Placental pericyte (primary cell): ENCODE measurements around a stretch of chr5.

GRCh38 chr5:50968965-50969189 is 302.4 kb downstream of the PARP8 start:
- CAGE, long polyA plus RNA: no peak

GRCh38 chr5:51226146-51226914 is 156.9 kb upstream of the ISL1 start:
- CAGE, long polyA plus RNA: no peak

DNA sequence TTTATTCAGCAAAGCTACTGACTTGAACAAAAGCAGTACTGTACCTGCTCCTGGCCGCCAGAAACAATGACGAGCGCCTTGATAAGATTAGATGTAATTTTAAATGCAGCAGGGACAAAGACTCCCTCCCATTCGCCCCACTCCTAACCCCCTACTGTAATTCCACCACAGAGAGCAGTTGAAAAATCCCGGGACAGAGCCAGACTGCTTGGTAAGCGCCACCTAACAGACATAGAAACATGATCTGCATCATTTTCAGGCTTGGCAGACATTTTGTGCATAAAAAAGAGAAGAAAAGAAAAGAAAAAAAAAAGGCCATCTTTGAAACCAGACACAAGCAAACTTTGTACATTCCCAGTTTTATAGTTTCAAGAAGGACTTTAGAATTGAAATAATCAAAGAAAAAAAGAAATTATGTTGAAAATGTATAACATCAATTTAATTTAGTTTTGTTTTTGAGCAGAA is 82.0 kb downstream of the ISL1 start:
- CAGE, long polyA plus RNA: no peak

DNA sequence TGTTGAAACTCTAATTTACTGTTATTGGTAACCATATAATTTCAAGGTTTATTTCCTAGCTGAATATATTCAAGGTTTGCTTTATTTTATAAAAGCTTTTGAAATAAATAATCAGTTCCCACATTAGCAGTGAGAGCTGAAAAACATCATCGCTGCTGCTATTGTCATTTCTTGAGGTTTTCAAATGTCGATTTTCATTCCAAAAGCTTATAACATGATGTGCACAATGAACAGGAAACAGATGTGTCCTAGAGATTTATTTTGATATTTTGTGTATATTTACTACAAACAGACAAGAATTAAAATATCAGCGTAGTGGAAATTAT is 10.6 kb upstream of the ITGA1 start:
- CAGE, long polyA plus RNA: no peak

- CAGE, long polyA plus RNA: no peak
Measured at GRCh38 chr5:52834046-52834618, 46.4 kb downstream of the ITGA1 start.

GRCh38 chr5:52878701-52879104 is 91.0 kb downstream of the ITGA1 start:
- CAGE, long polyA plus RNA: no peak

GRCh38 chr5:52989701-52990679 is 838 bp downstream of the ITGA2 start:
- CAGE, long polyA plus RNA: no peak

GRCh38 chr5:53036055-53036411 is 46.9 kb downstream of the ITGA2 start:
- CAGE, long polyA plus RNA: no peak

DNA sequence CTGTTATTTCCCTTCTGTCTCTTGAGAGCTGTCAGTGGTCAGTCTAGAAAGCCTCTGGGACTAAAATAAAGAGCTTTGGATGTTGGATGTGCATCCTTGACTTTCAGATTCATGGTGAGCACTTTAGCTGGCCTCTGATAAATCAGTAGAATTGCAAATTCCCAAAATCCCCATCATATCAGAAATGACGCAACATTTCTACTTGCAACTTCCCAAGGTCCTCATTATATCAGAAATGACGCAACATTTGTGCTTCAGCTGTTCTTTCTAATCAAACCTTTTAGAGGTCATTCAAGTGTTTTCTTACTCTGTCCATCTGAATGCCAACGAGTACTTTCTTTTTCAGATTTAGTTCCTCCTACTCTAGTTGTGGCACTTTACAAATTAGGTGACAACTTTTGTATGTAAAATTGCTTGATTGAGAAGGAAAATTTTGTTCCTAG is 167.3 kb upstream of the MOCS2 start:
- CAGE, long polyA plus RNA: no peak

DNA sequence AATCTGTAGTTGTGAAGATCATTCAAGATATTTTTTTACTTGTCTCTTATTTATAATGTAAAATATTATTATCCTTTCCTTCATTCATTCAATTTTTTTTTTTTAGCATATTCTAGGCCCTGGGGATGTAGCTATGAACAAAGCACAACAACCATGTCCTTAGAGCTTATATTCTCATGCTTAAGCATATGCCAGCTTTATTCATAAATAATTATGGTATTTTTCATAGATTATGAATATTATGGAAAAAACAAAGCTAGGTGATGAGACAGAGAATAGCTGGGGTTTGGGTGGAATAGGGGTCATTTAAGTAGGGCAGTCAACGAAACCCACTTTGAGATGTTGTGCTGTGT is 55.7 kb downstream of the NDUFS4 start:
- CAGE, long polyA plus RNA: no peak

DNA sequence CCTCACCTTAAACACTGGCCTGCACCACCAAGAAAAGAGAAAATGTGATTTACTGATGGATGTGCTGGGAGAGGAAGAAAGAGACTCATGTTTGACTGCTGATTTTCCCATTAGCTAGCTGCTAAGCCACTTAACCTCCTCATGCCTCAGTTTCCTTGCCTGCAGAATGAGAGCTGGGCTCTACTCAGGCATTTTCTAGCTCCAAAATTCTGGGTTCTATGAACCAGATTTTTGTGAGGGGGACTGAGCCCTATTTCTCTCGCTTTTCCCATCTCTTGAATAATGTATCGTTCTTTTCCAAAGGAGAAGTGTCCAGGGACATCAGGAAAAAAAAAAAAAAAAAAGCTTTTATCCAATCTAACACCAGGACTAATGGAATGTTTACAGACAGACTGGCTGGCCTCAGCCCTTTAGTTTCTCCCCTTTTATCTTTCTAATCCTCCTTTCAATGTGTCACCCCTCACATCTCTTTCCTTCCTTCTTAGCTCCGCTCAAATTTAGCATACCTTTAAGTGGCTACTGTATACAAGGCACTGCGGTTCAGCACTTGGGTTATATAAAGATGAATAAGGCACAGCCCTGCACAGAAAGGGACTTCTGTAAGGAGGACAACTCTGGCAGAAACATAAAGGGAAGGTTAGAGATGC is 312.3 kb downstream of the ARL15 start:
- CAGE, long polyA plus RNA: no peak

DNA sequence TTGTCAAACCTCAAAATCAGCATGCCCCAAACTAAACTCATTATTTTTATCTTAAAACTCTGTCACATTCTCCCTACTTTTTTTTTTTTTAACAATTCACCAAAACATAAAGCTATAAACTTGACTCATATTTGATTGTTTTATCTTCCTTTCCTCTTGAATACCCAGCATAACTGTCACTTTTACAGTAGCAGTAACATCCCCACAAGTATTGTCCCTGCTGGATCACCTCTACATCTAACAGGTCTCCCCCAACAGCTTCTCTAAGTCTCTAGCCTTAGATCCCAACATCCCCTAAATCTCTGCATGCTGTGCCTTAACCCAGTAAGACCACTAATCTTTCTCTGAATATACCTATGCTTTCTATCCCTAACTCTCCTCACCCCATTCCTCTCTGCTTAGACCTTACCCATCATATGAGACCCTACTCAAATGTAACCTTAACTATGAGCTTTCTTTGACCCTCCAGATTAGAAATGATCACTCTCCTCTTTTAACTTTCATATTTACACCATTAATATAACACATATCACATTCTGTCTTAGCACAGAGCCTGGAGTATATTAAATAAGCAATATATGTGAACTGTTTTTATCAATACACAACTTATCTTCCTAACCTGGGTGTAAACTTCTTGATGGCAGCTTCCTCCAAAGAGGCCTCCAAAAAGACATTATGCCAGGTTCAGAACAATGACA is 141.9 kb downstream of the ARL15 start:
- CAGE, long polyA plus RNA: no peak

DNA sequence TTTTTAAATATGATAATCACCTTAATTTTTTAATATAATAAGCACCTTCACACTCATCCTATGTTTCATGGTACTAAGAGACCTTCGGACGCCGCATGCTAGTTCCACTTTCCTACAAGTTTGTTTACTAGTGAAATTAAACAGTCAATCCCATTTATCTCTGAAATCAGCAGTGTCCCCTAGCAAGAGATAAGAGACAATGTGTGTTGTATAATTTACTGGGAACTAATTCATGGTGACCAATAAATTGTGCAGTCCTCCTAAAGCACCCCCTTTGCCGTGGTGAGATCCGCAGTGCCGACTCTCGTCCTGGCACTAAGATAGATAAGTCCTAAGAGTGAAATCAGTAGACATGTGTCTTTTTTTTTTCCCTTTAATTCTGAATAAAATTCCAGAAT is 89.8 kb downstream of the ARL15 start:
- CAGE, long polyA plus RNA: no peak

DNA sequence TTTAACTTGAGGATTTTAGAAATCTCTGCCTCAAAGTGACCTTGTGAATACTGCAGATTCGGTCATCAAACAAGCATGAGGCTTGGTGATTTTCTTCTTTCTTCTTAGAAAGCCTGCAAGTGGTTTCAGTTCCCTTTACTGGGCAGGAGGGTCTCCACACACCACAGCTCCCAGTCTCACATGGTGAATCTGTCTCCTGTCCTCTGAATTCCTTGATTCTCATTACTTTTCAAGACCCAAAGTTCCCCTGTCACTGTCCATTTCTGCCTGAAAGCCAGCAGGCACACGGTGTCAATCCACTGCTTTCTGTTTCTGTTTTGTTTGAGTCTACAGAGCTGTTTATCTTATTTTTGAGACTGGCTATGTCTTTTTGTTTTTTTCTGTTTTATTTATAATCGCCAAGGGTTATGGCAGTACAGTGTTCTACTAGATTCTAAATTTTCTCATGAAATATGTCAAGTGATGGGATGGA is 14.2 kb downstream of the HSPB3 start:
- CAGE, long polyA plus RNA: no peak

- CAGE, long polyA plus RNA: no peak
Measured at GRCh38 chr5:54533369-54534618, 16.2 kb downstream of the SNX18 start.

- CAGE, long polyA plus RNA: no peak
Measured at GRCh38 chr5:54587286-54587760, 69.8 kb downstream of the SNX18 start.

- CAGE, long polyA plus RNA: no peak
Measured at GRCh38 chr5:54627936-54628605, 110.5 kb downstream of the SNX18 start.

DNA sequence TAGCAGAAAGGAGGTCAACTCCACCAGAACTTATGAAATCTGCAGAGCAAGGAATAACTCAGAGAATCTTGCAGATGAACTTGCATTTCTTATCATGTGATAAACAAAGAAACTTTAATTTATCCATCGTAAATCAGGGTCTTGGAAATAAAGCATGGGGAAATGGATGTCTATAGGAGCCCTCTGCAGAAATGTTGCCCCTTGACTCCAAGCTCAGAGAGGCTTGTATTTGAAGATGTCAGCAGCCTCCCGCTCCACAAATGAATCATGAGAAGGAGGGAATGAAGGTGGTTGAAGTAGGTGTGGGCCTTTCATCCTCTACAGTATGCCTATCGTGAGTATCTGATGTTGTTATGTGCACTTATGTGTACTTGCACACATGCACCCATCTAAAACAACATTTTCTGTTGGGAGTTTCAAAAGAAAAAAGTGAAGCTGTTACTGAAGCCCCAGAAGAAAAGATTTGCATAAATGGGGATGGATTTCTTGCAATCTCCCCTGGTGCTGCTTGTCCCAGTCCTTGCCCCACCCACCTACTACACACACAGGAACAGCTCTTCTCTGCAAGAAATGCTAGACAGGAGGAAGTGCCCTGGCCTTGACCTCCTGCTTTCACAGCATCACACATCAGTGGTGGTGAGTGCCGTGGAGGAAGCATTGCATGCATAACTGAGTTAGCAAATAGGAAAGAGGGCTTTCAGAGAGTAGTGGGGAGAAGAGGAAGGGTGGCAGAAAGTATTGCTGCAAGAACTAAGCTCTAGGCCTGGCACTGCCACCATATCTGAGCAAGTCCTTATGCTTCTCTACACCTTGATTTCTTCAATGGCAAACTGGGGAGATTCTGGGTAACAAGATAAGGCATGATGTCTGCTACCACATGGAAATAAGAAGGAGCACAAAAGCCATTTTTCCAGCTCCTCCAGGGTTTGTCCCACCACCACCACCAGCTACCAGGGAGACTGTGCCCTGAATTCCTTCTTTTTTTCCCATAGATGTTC is 156.1 kb downstream of the SNX18 start:
- CAGE, long polyA plus RNA: no peak

- CAGE, long polyA plus RNA: no peak
Measured at GRCh38 chr5:54735847-54736520, 218.4 kb downstream of the SNX18 start.

DNA sequence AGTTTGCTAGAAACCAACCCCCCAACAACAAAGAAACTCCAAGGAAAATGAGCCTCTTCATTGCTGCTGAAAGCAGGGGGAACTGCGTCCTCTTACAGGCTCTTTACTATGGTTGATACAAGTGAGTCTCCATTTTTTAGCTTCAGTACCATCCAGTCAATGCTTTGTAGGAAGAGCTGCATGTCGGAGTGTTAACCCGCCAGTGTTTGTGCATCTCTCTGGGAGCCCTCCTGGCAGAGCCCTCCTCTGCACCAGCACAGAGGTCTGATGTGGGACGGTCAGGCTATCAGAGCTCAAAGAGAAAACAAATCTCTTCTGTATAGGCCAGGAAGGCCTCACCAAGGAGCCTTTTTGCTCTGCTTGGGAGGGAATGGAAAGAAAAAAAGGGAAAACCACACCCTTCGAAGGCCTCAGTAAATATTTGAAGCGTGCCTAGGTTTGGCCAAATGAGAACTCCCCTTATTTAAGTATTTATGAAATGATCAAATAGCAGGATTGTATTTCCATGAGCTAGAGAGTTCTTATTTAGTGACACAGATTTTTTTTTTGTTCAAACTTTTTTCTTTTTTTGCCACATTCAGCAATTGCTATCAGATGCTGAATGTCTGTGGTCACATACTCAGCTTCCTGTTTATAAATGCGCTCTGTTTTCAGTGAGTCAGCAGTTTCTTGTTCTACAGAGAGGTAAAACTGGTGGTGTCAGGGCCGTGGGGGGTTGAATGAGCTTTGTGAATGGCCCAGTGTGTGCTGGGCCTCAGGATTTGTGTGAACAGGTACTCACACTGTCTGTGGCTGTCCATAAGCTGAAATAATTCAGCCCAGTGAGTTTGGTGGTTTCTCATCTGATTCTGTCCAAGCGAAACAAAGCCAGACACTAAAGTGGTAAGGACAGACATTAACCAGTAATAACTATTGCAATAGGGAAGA is 226.6 kb downstream of the SNX18 start:
- CAGE, long polyA plus RNA: no peak